ENCODE measurements around the gene DENND2C.

GRCh38 chr1:113443767-113444271, 53.5 kb downstream of the MAGI3 start:
- RRBS = no CpG with 5 or more reads among the region's 2 CpGs

DNA sequence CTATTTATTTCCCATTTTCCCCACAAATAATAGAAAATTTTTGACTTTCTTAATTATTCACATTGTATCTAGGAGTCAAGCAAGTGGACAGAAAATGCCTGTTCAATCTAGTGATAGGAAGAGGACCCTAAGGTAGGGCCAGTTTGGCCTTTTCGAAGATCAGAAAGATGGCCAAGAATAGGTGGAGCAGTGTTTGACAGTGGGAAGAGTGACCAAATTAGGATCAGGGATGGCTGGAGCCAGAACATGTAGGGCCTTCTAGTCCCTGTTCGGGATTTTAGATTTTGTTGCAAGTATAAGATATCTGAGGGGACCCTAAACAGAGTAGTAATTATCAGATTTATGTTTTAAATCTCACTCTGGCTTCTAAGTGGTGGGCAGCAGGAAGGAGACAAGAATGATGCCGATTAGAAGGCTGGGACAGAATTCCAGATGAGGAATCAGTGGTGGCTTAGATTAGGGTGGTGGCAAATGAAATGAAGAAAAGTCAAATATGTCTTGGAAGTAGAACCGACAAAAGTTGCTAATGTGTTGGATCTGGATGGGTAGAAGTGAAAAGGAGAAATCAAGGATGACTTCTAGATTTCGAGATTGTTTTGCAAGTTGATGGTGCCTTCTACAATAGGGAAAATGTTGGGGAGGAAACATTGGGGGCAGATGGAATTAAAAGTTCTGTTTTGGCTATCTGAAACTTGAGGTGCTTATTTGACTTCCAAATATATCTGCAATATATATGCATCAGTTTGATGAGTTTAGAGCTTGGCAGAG, 158.3 kb downstream of the MAGI3 start:
- RRBS = no CpG with 5 or more reads among the region's 5 CpGs

DNA sequence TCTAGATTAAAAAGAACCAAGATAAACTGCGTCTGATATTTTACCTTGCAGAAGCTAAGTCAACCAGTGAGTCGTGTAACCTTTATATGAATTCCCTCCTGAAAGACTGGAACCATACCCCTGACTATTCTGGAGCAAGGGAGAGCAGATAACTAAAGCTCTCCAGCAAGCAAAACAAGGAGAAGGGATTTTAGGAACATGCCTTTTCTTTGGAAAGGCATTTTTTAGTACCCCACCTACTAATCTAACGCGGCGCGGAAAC, 1.2 kb downstream of the RSBN1 start:
- RRBS = no CpG with 5 or more reads among the region's 6 CpGs

GRCh38 chr1:113871434-113872845, 15.4 kb downstream of the BCL2L15 start:
- RRBS = no CpG with 5 or more reads among the region's 7 CpGs

GRCh38 chr1:113930156-113930814, 1.2 kb downstream of the HIPK1 start:
- RRBS = 1% methylated on average over 6 of the region's 26 CpGs

DNA sequence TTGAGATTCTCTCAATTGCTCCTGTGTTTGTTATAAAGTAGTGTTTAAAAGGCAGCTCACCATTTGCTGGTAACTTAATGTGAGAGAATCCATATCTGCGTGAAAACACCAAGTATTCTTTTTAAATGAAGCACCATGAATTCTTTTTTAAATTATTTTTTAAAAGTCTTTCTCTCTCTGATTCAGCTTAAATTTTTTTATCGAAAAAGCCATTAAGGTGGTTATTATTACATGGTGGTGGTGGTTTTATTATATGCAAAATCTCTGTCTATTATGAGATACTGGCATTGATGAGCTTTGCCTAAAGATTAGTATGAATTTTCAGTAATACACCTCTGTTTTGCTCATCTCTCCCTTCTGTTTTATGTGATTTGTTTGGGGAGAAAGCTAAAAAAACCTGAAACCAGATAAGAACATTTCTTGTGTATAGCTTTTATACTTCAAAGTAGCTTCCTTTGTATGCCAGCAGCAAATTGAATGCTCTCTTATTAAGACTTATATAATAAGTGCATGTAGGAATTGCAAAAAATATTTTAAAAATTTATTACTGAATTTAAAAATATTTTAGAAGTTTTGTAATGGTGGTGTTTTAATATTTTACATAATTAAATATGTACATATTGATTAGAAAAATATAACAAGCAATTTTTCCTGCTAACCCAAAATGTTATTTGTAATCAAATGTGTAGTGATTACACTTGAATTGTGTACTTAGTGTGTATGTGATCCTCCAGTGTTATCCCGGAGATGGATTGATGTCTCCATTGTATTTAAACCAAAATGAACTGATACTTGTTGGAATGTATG, 4.9 kb upstream of the OLFML3 start:
- RRBS = no CpG with 5 or more reads among the region's 3 CpGs

GRCh38 chr1:113974970-113975603, 4.2 kb upstream of the OLFML3 start:
- RRBS = no CpG with 5 or more reads among the region's 4 CpGs

GRCh38 chr1:113981916-113982965, 3.0 kb downstream of the OLFML3 start:
- RRBS = no CpG with 5 or more reads among the region's 20 CpGs

GRCh38 chr1:114369806-114370396, 141.1 kb downstream of the TRIM33 start:
- RRBS = no CpG with 5 or more reads among the region's 2 CpGs

DNA sequence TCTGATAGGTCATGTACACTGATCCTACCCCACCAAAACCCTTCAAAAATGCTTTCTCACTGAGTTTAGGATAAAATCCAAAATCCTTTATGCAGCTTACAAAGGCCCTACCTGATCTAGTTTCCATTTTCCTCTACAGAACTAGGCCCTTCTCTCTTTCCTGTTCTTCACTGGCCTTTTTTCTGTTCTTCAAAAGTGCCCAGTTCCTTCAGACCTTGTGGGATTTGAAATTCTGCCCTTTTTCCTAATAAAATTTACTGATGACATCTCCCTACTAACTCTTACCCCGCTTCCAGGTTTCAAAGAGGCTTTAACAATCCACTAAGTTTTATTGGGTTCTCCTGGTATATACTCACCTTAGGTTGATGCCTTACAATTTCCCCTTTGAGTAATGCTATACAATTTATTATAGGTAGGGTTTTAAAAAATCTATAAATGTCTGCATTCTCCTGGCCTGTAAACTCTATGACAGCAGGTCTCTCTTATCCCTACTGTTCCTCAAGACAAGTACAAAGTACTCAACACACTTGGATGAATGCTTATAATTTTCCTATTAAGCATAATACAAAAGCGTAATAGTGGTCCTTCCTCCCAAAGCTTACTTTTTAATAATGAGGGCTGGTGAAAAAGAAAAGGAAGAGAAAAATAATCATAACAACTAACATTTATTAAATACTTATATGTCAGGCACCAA, 96.6 kb downstream of the TRIM33 start:
- RRBS = no CpG with 5 or more reads among the region's 2 CpGs

DNA sequence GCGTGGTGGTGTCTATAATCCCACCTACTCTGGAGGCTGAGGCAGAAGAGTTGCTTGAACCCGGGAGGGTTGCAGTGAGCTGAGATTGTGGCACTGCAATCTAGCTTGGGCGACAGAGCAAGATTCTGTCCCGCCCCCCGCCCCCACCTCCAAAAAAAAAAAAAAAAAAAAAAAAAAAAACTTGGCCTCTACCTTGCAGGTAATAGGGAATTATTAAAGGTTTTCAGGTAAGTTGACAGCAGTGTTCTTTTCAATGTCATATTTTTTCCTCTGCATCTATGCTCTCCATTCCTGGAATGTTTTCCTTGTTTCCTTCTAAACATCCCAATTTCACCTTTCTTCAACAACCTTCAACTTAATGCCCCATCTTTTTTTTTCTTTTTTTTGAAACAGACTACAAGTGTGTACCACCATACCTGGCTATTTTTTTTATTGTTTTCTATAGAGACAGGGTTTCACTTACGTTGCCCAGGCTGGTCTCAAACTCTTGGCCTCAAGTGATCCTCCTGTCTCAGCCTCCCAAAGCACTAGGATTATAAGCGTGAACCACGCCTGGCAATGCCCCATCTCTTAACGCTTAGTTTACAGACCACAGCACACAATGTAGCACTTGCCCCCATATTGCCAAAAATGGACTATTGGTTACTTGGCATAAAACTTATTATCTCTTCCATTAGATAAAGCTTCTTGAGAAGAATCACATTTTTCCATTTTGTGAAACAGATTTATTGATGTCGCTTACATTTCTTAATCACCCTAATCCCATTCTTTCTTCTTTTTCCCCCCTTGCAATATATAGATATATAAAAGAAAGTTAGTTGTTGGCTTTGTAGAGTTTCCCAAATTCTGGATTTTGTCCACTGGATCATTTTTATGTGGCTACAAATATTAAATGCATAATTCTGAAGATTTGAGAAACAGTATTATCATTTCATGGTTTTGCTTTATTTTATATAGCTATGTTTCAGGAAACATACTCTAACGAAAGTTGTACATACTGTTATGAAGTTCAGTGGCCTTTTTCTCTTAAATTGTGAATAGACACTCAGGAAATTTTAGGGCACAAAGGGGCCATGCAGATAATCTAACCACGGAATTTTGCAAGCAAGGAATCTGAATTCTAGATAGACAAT, 8.1 kb downstream of the BCAS2 start:
- RRBS = no CpG with 5 or more reads among the region's 12 CpGs

DNA sequence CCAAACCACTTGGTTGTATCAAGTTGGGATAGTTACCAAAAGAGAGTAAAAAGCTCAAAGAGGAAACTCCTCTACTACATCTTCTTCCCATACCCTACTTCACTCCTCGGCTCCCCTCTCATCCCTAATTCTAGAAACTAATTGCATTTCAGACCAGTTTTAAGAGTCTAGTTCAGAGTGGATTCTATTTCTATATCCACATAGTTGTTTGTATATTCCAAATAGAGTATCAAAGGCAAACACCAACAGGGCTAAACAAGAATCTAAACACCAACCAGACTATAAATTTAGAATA, 29.8 kb upstream of the BCAS2 start:
- RRBS = no CpG with 5 or more reads among the region's 1 CpG

DNA sequence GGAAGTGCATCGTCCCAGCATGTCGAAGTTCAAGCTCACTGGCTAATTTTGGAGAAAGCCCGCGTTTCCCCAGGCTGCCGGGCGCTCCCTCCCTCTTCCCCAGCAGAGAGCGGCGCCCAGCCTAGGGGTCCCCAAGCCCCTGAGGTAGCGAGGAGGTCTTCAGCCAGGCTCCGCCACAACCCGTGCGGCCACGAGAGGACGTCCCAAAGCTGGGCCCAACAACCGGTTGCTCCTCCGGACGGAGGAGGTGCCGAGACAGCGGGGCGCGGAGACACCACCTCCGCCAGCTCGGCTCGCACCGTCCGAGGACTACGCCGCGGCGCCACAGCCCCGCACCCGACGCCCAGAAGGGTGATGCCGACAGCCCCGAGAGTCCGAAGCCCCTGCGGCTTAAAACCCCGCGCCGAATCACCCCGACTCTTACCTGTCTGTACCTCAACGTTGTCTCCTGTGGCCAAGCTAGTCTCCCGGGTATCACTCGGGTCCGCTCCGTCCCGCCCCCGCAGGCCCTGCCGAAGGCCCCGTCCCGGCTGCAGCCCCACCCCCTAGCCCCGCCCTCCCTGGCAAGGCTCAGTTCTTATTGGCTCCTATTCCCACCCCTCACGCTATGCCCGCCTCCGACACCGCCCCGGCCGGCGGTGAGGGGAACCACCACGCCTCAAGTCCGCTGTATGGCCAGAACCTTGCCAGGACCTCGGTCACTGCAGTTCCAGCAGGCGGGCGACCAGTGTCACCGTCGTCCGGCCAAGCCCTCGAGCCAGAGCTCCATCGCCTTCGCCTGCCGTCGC, at the start of gene DENND2C:
DENND2C (minus strand) TSS at position 491 of the 788 bp plus-strand sequence.
- RRBS = 2% methylated on average over 15 of the region's 72 CpGs

- RRBS = no CpG with 5 or more reads among the region's 8 CpGs
These were observed 4.9 kb downstream of the CSDE1 start for GRCh38 chr1:114752438-114753703.

- RRBS = no CpG with 5 or more reads among the region's 9 CpGs
These were observed 95.3 kb upstream of the TSPAN2 start for GRCh38 chr1:115184352-115185330.

- RRBS = no CpG with 5 or more reads among the region's 4 CpGs
These were observed 109.6 kb upstream of the TSPAN2 start for GRCh38 chr1:115198836-115199307.

DNA sequence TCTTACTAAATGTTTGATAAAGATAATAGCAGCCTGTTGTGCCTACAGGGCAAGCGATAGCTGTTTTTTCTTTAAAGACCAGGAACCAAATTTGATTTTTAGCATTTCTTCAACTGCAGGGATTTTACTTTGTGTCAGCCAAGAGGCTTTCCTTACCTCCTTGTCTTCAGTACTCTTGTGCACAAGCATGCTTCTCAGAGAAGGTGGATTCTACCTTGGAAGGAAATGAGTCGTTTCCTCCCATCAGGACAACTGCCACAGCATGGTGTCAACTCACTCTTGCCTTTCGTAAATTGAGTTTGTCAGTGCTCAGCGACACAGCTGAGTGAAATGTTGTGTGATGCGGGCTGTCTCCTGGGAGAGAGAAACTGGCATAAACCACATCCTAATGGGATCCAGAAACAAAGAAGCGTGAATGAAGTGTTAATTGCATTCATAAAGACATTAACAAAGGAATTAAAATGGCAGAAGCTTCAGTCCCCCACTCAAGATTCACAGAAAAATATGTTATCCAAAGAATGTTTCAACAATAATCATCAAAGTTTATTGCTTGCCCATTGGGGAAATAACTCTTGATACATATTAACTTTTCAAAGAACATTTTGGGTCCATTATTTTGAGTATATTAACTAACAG, 51.5 kb upstream of the SLC22A15 start:
- RRBS = no CpG with 5 or more reads among the region's 6 CpGs

DNA sequence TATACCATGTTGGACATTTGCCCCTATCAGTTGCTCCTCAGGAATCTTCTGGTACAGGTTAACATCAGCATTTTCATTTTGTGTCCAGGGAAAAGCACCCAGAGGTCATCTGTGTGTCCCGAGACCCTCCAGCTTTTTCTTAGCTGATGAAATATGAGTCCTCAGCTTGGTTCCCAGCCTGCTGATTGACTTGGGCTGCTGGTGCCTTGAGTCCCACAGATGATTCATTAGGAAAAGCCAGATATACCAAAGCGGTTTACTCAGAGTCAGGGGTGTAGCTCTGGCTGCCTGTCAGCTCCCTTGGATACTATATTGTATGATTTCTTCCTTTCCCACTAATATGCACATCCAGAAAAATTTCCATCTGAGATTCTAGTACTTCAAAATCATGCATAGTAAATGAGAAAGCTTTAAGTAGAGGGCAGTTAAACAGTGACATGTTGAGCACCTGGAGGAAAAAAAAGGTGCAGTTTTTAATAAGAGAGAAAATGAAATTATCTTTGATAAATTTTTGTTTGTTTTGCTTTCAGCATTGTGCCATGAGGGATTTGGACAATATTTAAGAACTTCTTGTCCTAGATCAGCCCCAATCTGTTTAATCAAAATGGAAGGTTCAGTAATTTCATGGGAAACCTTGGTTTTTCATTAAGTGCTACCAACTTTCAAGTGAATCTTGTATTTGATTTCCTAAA, 43.5 kb upstream of the MAB21L3 start:
- RRBS = no CpG with 5 or more reads among the region's 2 CpGs

DNA sequence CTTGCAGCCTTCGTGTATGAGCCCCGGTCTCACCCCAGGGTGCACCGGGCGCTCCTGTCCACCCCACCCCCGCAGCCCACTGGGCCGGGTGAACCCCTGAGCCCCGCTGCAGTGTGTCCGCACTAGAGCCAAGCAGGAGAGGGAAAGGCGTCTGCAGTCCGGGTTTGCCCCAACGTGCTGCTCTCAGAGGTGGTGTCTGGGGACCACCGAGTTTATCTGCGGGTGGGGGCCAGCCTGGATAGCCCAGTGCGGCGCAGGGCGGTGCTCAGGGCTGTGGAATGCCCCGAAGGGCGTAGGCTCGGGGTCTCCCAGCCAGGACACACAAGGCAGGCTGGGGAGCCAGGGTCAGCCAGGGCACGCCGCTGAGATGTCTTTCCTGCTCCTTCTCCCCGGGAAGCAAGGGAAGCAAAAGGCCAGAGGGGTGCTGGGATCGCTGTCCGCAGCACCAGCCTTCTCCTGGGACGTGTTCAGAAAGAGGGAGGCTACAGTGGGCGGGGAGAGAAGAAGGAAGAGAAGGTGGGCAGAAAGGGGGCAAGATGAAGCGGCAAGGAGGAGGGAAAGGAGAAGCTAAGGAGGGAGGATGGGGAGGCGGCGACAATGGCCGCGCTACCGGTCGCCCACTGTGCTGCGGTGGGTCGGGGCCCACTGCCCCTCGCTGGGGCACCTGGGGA, 56.6 kb downstream of the MAB21L3 start:
- RRBS = 76% methylated on average over 8 of the region's 36 CpGs

GRCh38 chr1:116242461-116243358, 130.3 kb upstream of the ATP1A1 start:
- RRBS = no CpG with 5 or more reads among the region's 10 CpGs

Data from mononuclear cell (primary cell).